Adrenal gland (tissue), 7 donors: ENCODE measurements around the genes LPAR6 and EBPL.

- PRO-cap, 3 experiments: no peak in any of the 3 experiments
- RAMPAGE, long total RNA, 4 experiments: no peak in any of the 4 experiments
- RRBS: no CpG with 5 or more reads among the region's 2 CpGs
Measured at GRCh38 chr13:46759906-46760442, 37.0 kb downstream of the ESD start.

- PRO-cap, 3 experiments: no peak in any of the 3 experiments
- RAMPAGE, long total RNA, 4 experiments: no peak in any of the 4 experiments
- RRBS: no CpG with 5 or more reads among the region's 4 CpGs
Measured at GRCh38 chr13:48155737-48156214, 60.9 kb upstream of the MED4 start.

DNA sequence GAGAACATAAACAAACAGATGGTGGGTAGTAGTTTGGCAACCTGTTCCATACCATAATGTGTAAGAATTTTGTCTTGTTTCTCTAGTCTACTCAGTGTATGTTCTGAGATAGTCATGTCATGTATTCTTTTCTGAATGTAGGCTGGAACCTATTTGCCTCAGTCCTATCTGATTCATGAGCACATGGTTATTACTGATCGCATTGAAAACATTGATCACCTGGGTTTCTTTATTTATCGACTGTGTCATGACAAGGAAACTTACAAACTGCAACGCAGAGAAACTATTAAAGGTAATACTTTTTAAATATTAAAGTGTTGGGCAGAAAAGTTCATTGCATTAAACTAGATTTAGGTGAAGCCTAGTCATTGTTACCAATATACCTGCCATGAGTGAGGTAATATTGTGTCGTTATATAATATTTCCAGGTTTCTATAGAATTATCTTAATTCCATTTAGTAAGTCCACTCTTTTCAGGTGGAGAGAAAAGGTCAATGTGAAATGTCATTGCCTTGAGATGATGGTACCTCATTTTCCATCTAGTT lies 25.7 kb downstream of the ITM2B start:
- PRO-cap, 3 experiments: no peak in any of the 3 experiments
- RAMPAGE, long total RNA, 4 experiments: start-site peak on the plus strand in 3 of 4 experiments, centred at positions 192 to 231 of the sequence, 196 to 588 reads per replicate
- RRBS: no CpG with 5 or more reads among the region's 4 CpGs

DNA sequence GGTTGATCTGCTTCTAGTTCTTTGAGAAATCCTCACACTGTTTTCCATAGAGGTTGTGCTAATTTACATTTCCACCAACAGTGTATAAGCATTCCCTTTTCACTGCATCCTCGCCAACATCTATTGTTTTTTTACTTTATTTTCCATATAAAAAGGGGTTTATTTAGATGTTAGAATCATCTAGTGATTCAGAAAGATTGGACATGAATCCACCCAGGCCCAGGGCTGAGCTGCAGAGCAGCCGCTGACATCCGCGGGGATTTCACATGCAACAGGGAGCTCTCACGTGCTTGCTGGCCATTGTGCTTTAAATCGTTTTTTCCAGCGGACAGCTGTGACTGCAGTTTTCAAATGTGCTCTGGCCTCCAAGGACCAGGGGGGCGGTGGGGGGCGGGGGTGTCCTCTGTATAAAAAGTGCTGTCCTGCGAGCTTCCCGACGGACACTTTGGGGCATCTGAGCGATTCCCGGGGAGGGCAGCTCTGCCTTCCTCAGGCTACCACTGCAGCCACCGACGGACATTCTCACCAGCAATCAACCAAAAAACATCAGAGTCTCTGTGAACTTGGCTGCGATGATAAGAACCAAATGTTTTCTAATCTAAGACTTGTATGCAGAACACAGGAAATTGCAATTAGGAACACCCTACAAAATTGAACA lies 12.5 kb downstream of the RB1 start:
- PRO-cap, 3 experiments: no peak in any of the 3 experiments
- RAMPAGE, long total RNA, 4 experiments: no peak in any of the 4 experiments
- RRBS: no CpG with 5 or more reads among the region's 17 CpGs

GRCh38 chr13:48412761-48413481 lies at the start of gene LPAR6:
Gene LPAR6, minus strand, starts transcription at chr13:48413113.
- PRO-cap, 3 experiments: peak in 3 of 3 experiments; most common plus-strand start chr13:48413262 (in 2); most common minus-strand start chr13:48413113 (in 3)
- RAMPAGE, long total RNA, 4 experiments: start-site peak on the minus strand in 4 of 4 experiments, at chr13:48413090-48413119 at its widest, 134 to 791 reads per replicate
- RRBS: no CpG with 5 or more reads among the region's 6 CpGs

DNA sequence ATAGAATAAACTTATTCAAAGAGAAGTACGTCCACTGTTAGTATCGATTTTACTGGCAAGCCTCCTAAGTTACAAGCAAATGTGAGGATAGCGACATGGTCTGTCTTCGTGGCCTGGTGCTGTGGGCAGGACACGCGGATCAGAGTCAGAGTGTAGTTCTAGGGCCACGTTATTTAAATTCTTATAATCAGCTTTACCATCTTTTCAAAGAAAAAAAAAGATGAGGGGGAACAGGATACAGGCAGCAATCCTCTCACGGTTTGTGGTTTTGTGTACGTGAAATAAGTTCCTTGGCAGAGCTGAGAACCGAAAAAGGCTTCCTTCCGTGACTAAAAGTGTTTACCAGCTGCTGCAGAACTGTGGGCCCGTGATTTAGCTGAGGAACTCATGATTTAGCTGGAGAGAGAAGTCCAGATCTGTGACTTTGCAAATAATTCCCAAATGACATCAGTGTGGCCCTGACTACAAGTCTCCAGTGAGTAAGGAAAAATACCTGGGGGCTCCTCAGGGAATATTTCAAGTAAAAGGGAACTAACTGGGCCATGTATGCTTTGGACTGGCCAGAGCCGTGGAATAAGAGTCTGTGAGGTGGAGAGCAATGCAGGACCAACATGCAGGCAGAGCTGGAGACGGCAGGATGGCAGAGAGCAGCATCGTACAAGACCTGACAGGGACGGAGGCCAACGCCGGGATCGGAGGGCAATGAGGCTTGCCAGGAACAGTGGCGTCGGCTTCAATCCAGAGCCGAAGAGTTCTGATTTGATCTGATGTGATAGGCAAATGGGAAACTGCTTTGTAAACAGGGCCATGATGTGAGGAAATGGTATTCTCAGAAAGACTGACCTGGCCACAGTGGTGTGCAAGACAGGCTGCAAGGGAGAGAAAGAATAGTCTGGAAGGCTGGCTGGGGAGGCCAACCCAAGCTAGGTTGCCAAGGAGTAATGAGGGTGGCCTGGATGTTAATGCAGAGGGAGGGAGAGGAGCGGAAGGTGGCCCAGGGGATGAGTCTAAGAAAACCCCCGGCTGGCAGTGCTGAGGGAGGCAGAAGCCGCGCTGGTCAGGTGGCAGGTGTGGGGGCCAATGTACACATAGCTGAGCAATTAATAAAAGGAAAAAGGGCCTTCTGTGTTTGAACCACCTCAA lies 27.0 kb downstream of the RCBTB2 start:
- PRO-cap, 3 experiments: peak in 2 of 3 experiments; most common plus-strand start position 354 of the sequence (in 1); most common minus-strand start position 147 of the sequence (in 2)
- RAMPAGE, long total RNA, 4 experiments: no peak in any of the 4 experiments
- RRBS: no CpG with 5 or more reads among the region's 26 CpGs

DNA sequence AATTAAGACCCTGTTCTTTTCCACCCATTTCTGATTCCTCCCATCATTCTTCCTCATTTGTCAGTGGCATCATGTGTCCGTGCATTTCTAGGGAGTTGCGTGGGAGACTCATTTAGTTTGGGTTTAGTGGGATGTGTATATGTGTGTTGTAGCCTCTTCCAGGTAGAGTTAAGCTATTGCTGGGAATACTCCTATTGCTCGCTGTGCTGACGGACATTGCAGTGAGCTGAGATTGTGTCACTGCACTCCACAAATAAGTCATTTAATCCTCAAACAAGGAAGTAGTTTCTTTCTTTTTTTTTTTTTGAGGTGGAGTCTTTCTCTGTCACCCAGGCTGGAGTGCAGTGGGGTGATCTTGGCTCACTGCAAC lies 42.2 kb upstream of the RCBTB2 start:
- PRO-cap, 3 experiments: peak in 1 of 3 experiments; most common minus-strand start position 255 of the sequence (in 1)
- RAMPAGE, long total RNA, 4 experiments: no peak in any of the 4 experiments
- RRBS: no CpG with 5 or more reads among the region's 4 CpGs

DNA sequence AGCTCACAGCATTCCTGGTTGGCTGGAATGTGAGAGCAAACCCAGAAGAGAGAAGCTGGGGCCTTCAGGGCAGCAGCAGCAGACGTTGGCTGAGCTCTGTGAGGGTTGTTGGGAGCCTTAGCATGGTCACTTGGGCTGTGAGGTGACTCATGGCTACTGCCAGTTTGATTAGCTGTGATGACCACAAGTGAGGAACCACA lies 80.1 kb downstream of the CYSLTR2 start:
- PRO-cap, 3 experiments: peak in 3 of 3 experiments; most common plus-strand start position 75 of the sequence (in 3)
- RAMPAGE, long total RNA, 4 experiments: no peak in any of the 4 experiments
- RRBS: no CpG with 5 or more reads among the region's 1 CpG

DNA sequence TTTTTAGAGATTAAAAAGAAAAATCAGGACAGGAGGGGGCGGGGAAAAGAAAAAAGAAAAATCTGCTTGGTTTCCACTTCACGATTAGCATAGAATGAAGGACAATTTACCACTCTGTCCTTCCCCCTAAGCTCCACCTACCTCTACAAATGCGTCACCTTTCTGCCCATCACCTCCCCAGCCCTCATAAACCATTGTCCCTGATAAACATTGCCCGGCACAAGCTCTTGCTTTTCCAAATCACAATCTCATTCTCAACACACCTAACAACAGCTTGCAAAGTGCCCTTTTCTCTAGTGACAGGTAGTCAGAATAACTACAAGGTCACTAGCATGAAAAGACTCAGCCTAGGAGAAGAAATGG lies 116.5 kb upstream of the FNDC3A start:
- PRO-cap, 3 experiments: peak in 2 of 3 experiments; most common plus-strand start position 187 of the sequence (in 1); most common minus-strand start position 86 of the sequence (in 1)
- RAMPAGE, long total RNA, 4 experiments: no peak in any of the 4 experiments
- RRBS: no CpG with 5 or more reads among the region's 4 CpGs

- PRO-cap, 3 experiments: peak in 3 of 3 experiments; most common plus-strand start chr13:48975259 (in 2); most common minus-strand start chr13:48975284 (in 1)
- RAMPAGE, long total RNA, 4 experiments: no peak in any of the 4 experiments
- RRBS: no CpG with 5 or more reads among the region's 17 CpGs
Measured at GRCh38 chr13:48974901-48975423, 750 bp upstream of the FNDC3A start.

- PRO-cap, 3 experiments: peak in 1 of 3 experiments; most common minus-strand start chr13:49214967 (in 1)
- RAMPAGE, long total RNA, 4 experiments: no peak in any of the 4 experiments
- RRBS: 40% methylated on average over 1 of the region's 7 CpGs
Measured at GRCh38 chr13:49214773-49215439, 5.2 kb upstream of the MLNR start.

DNA sequence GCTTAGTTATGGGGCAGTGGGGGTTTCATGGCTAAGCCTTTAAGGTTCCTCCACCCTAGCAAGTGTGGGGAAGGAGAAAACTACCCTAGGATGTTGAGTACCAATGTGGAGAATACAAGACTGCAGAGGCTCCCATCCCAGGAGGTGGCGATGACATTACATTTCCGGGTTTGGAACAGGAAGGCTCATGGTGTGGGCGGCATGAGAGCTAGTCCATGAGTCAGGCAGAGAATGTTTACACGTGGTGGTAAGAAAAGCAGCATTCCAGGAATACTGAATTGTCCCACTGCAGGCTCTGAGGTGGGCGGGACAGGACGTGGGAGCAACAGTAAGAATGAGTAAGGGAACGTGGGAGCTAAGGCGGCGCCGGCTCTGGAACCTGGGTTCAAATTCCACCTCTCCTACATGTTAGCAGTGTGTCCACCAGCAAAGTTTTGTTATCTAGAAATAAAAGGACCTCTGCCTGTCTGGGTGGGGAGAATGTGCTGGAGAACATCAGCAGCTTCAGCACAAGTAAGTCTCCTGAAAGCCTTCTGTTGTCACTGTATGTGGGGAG lies 66.2 kb downstream of the CDADC1 start:
- PRO-cap, 3 experiments: no peak in any of the 3 experiments
- RAMPAGE, long total RNA, 4 experiments: no peak in any of the 4 experiments
- RRBS: no CpG with 5 or more reads among the region's 10 CpGs

GRCh38 chr13:49356208-49356764 lies 87.6 kb downstream of the CAB39L start:
- PRO-cap, 3 experiments: no peak in any of the 3 experiments
- RAMPAGE, long total RNA, 4 experiments: no peak in any of the 4 experiments
- RRBS: no CpG with 5 or more reads among the region's 1 CpG

DNA sequence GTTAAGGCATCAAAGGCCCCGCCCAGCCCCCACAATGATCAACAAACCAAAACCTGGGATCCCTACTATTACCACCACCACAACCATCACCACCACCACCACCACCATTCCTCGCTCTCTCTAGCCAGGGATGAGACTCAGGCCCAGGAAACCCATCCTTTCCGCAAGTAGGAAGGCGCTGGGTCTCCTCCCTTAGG lies 296 bp downstream of the CAB39L start:
- PRO-cap, 3 experiments: no peak in any of the 3 experiments
- RAMPAGE, long total RNA, 4 experiments: no peak in any of the 4 experiments
- RRBS: no CpG with 5 or more reads among the region's 4 CpGs

GRCh38 chr13:49454765-49454964 lies 10.6 kb downstream of the SETDB2 start:
- PRO-cap, 3 experiments: no peak in any of the 3 experiments
- RAMPAGE, long total RNA, 4 experiments: no peak in any of the 4 experiments
- RRBS: no CpG with 5 or more reads among the region's 2 CpGs

DNA sequence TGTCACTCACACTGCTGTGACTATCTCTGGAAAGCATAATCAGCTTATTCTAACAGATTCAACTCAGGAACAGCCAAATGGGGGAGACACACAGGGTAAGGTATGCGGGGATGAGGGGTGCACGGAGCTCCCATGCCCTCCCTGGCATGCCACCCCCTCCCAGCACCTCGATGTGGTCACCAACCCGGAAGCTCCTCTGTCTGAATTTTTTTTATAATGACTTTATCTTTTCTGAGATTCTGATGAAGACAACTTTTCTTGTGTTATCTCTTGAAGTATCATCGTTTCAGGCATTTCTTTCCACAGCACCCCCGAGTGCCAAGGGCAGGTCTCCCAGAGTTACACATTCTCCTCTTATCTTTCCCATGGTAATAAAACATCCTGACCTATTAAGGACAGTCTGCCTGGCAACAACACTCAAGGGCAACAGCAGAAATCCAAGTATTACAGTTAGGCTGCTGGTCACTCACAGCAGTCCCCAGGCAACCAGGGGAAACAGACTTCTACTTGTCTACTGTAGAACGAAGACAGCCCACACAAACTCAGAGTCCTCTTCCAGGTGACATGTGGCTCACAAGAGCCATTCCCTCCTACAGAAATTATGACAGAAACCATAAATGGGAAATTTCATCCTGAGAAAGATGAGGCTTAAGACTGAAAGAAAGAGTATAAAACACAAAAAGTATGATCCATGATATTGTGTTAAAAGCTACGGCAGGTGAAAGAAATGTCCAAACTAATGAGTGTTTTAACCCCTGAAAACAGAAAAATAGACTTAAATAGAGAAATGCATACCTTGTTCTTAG lies 24.4 kb downstream of the RCBTB1 start:
- PRO-cap, 3 experiments: peak in 2 of 3 experiments; most common plus-strand start position 474 of the sequence (in 1); most common minus-strand start position 198 of the sequence (in 1)
- RAMPAGE, long total RNA, 4 experiments: no peak in any of the 4 experiments
- RRBS: no CpG with 5 or more reads among the region's 8 CpGs

DNA sequence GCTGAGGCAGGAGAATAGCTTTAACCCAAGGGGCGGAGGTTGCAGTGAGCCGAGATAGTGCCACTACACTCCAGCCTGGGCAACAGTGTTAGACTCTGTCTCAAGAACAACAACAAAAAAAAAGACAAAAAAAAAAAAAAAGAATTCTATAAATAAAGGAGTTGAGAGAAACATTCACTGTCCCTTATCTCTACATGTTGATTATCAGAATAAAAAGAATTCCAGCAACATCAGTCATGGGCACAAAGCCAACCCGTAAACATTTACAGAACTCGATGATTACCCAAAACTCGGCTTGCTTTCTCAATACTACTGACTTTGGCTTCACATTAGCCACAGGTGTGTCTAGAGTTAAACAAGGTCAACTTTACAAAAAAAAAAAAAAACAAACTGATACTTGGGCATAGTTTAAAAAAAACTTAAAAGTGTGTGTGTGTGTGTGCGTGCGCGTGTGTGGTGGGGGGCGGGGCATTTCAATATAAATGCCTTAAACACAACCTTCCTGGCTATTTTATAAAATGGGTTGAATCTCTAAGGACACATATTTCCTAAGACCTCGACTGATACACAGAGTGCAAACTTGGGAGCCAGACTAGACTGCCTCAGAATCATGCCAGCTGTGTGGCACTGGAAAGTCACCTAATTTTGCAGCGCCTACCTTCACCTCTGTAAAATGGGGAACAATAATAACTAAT lies 1.1 kb downstream of the EBPL start:
- PRO-cap, 3 experiments: no peak in any of the 3 experiments
- RAMPAGE, long total RNA, 4 experiments: no peak in any of the 4 experiments
- RRBS: no CpG with 5 or more reads among the region's 11 CpGs

GRCh38 chr13:49690778-49691846 lies at the start of gene EBPL:
Gene EBPL, minus strand, starts transcription at chr13:49691486.
- PRO-cap, 3 experiments: peak in 3 of 3 experiments; most common plus-strand start chr13:49691576 (in 2); most common minus-strand start chr13:49691415 (in 2)
- RAMPAGE, long total RNA, 4 experiments: no peak in any of the 4 experiments
- RRBS: 1% methylated on average over 7 of the region's 76 CpGs

- PRO-cap, 3 experiments: peak in 3 of 3 experiments; most common plus-strand start chr13:49935908 (in 3); most common minus-strand start chr13:49935851 (in 3)
- RAMPAGE, long total RNA, 4 experiments: no peak in any of the 4 experiments
- RRBS: under 1% methylated on average over 21 of the region's 31 CpGs
Measured at GRCh38 chr13:49935532-49936053, 547 bp downstream of the SPRYD7 start.

GRCh38 chr13:49996074-49996944 lies 533 bp upstream of the TRIM13 start:
- PRO-cap, 3 experiments: peak in 3 of 3 experiments; most common plus-strand start chr13:49996378 (in 2); most common minus-strand start chr13:49996303 (in 3)
- RAMPAGE, long total RNA, 4 experiments: no peak in any of the 4 experiments
- RRBS: 2% methylated on average over 30 of the region's 69 CpGs